NT2/D1 (cell line): ENCODE results near the gene DUS3L.

DNA sequence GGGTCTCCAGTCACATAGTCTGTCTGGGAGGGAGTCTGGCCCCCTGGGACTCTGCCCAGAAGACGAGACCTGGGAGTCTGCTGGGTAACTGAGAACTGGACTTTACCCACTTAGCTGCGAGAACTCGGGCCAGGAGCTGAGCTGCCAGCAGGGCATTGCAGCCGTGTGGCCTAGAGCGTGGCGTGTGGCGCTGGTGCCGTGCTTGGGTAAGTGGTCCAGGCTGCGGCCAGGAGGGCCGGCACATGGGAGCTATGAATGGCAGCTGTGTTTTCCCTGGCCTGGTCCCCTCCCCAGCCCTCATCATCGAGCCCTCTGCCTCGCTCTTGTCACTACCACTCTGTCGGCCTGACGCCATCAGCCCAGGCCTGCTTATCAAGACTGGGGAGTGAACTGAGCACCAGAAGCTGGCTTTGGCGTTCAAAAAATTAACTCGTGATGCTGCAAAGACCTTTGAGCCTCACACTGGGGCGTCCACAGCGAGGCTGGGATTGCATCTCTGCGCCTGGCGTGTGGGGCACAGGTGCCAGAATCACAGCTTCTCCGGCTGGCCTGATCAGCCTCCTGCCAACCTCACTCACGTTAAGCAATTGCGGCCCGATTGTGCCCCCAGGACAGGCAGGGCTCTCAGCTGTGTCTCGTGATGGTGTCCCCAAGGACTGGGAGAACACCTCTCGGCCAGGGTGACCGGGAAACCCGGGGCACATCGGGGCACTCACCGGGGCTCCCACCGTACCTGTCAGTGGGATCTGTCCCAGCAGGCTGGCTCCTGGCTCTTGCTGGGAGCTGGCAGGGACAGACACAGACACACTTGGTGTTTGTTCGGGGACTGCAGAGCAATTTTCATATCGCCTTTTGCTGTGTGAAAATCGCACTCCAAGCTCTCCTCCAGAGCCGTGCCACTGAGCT is 85.9 kb downstream of the KDM4B start:
- RRBS, 2 experiments, result no CpG with 5 or more reads among the region's 35 CpGs

DNA sequence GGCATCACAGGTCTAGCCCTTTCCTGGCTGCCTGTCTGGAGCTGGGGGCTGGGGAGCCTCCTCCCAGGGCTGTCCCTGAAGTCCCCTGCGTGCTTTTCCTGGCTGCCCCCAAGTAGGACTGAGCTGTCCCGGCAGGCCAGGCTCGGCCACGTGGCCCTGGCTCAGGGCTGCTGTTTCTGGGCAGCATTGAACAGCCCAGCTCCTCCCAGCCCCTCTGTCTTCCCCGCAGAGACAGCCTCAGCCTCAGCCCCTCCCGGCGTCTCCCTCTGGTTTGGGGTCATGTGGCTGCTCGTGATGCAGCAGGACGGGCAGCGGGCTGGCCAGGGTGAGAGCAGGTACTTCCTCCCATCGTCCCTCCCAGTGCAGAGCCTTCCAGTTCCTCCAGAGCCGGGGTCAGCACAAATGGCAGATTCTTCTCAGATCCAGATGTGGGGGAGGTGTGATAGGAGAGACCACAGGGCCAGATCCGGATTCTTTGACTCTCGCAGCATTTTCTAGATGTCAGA is 114.6 kb downstream of the KDM4B start:
- RRBS, 2 experiments, result 94 to 98% methylated on average over 2 of the region's 14 CpGs

- RRBS, 2 experiments, result no CpG with 5 or more reads among the region's 28 CpGs
These were observed 117.4 kb downstream of the KDM4B start for GRCh38 chr19:5086075-5086890.

DNA sequence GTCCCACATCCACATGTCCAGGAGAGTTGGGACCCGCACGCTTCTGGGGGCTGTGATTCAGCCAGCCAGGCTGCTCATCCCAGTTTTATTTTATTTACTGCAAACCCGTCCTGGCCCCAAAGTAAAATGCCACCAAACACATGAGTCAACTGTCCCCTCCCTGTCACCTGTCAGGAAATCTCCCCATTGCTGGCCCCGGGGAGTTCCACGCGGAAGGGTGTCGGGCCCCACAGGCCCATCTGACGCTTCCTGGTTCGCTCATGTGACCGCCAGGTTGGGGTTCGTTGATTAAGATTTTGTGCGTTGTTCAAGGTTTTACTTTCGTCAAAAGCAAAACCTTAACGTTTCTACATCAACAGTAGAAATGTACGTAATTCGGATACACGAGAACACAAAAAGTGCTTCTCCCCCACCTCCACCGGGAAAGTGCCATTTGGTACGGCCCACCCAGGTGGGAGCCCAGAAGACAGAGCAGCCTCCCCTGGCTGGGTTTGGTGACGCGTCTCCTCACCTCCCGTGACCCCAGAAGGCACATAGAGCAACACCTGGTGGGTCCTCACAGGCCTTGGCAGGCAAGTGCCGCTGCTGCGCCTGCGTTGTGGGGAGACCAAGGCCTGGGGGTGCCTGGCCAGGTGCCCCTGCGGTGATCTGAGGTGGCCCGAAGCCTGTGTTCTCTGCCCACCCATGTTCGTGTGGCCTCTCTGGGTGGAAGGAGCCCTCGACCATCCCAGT is 161.5 kb downstream of the KDM4B start:
- RRBS, 2 experiments, result no CpG with 5 or more reads among the region's 29 CpGs

GRCh38 chr19:5131374-5132503 is 162.8 kb downstream of the KDM4B start:
- RRBS, 2 experiments, result no CpG with 5 or more reads among the region's 36 CpGs

DNA sequence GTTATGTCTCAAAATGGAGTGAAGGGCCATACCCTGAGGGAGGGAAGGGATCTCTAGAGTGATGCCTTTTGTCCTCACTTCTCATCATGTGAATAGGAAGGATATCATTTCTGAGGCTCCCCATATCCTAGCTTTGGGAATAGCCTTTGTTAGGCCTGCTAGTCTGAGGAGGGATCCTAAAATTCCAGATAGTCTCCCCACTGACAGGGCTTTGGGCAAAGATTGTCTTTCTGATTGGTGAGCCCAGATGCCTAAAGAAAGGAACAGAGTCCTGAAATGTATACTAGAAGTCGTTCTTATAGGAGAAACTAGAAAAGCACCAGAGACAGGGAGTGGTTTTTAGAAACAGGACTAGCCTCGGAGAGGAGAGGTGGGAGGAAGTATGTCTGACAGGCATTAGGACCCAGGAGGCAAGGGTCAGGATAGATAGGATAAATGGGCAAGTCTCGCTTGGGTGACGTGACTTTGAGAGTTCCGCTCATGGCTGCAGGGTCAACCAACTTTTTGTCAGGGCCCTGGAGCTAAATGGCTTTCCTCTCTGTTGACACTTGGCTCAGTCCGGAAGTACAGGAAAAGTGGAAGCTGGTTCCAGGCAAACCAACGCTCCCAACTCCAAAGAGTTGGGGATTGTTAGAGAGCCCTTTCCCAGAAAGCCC is 175.9 kb downstream of the PTPRS start:
- RRBS, 2 experiments, result no CpG with 5 or more reads among the region's 7 CpGs

- RRBS, 2 experiments, result no CpG with 5 or more reads among the region's 30 CpGs
These were observed 126.2 kb downstream of the PTPRS start for GRCh38 chr19:5214290-5214995.

DNA sequence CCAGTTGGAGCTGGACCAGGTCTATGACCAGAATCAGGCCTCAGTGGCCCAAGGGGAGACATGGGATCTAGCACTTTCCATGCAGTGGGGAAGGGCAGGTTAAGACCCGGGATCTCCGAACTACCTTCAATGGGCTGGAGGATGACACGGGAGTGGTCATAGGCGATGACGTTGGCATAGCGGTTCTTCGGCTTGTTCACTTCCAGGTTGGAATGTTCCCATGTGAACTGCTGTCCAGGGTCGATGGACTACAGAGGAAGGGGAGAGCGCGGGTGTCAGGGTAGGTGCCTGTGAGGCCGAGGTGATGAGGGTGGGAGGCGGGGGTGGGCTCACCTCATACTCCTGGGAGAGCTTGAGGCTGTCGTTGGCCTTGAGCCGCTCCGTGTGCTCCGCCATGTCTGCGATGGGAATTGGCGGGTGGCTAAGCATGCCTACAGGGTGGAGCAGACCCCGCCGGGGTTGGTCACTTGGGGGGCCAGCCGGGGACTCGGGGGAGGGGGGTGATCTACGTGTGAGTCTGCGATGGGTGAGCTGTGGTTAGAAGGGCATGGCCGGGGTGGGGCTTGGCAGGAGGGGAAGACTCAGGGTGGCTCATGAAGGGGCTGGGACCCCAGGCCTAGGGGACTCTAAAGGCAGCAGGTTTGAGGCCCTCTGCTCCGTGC is 125.3 kb downstream of the PTPRS start:
- RRBS, 2 experiments, result 85 to 93% methylated on average over 5 of the region's 26 CpGs

GRCh38 chr19:5243722-5244363 is 96.8 kb downstream of the PTPRS start:
- RRBS, 2 experiments, result 92 to 98% methylated on average over 10 to 11 of the region's 55 CpGs

GRCh38 chr19:5274050-5274362 is 66.6 kb downstream of the PTPRS start:
- RRBS, 2 experiments, result no CpG with 5 or more reads among the region's 10 CpGs

GRCh38 chr19:5292686-5293101 is 47.9 kb downstream of the PTPRS start:
- RRBS, 2 experiments, result under 1 to 2% methylated on average over 13 of the region's 28 CpGs

- RRBS, 2 experiments, result no CpG with 5 or more reads among the region's 22 CpGs
These were observed 31.8 kb downstream of the PTPRS start for GRCh38 chr19:5308459-5309564.

DNA sequence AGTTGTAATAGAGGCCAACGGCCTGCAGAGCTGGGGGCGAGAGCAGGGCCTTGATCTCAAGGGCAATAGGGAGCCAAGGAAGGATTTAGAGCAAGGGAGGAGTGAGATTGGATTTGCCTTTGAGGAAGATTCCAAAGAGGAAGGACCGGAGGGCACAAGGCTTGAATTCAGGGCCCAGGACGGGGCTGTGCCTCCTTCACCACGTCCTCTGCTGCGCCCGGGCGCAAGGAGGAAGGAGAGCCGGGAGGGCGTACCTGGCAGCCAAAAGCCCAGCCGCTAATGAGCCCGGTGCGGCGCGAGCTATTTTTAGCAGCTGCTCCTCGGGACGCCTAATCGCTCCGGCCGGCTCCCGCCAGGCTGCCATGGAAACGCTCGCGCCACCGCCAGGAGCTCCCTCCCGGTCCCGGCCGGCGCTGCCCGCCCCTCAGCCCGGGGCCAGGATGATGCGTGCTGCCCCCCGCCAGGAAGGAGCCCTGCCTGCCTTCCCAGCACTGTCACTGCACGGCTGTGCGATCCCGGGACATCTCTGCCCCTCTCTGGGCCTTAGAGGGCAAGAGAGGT is 81.2 kb downstream of the ZNRF4 start:
- RRBS, 2 experiments, result 2% methylated on average over 29 of the region's 36 CpGs

DNA sequence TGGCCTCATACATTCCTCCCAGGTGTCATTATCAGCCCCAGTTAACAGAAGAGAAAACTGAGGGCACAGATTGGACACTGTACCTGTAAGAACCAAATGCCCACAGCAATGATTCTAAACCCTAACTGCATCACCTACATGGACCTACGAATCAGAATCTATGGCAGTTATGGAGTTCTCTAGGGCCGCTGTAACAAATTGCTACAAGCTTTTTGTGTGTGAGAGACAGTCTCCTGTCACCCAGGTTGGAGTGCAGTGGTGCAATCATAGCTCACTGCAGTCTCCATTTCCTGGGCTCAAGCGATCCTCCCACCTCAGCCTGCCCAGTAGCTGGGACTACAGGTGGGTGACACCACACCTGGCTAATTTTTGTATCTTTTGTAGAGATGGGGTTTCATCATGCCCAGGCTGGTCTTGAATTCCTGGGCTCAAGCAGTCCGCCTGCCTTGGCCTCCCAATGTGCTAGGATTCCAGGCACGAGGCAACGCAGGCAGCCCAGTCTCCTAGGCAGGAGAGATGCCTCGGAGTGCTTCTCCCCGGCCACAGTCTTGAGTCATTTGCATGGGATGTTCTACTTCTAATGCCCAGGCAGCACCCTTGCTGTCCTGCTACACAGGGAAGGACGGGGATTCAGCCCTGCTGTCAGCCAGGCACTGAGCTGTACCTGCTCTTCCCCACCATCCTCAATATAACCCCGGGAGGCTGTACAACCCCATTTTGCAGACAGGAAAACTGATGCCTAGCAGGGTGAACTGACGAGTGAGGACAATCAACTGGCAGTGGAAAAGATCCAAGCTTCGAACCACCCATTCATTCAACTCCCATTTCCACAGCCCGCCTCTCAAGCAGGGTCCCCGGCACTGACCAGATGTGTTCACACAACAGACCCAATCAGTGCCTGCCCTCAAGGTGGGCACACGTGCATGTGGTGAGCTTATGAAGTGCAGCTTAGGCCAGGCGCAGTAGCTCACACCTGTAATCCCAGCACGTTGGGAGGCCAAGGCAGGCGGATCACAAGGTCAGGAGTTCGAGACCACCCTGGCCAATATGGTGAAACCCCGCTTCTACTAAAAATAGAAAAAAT is 8.6 kb downstream of the MICOS13 start:
- RRBS, 2 experiments, result no CpG with 5 or more reads among the region's 20 CpGs

DNA sequence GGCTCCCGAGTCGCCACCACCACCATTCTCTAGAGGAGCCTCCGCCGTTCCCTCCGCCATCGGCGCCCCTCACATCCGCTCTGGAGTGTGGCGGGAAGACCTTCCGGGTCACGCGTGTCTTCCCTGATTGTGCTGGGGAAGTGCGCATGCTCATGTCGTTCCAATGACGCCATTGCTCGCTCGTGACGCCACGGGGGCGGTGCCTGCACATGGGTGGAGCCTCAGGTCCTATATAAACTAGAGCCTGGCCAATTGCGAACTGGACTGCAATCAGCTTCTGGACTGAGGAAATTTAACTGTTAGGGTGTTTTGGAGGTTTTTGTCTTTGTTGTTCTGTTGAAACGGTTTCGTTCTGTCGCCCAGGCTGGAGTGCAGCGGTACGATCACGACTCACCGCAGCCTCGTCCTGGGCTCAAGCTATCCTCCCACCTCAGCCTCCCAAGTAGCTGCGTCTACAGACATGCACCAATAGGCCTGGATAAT is at the start of gene DUS3L:
TSS of gene DUS3L (minus strand) at position 82 of the 483 bp plus-strand sequence.
- RRBS, 2 experiments, result 0 to 1% methylated on average over 5 of the region's 30 CpGs

- RRBS, 2 experiments, result 1 to 2% methylated on average over 29 to 36 of the region's 111 CpGs
These were observed 11.7 kb downstream of the FUT6 start for GRCh38 chr19:5827514-5828461.

GRCh38 chr19:5892107-5892707 is 11.4 kb downstream of the NDUFA11 start:
- RRBS, 2 experiments, result 69 to 71% methylated on average over 2 of the region's 35 CpGs

GRCh38 chr19:5926547-5927075 is 12.6 kb downstream of the CAPS start:
- RRBS, 2 experiments, result no CpG with 5 or more reads among the region's 10 CpGs

DNA sequence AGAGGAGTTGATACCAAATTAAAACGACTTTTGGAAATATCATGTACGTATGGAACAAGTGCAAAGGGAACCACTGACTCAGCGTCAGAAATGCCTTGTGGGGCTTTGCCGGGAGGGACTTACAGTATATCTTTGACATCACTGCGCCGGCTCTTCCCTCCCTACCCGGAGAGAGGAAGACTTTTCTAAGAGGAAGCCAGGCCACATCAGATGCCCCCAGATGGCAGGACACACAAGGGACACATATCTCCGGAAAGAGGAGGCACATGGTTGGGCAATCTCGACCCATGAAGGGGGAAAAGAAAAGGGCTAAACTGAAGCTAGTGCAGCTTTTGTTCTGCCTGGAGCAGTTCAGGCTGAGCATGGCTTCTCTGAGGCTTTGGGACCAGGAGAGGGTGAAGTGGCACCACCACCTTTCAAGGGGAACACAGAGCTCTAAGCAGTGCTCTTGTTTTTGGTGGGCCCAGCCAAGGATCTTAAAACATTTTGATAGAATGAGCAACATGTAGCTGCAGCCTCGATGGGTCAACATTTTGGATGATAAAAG is 43.0 kb downstream of the RFX2 start:
- RRBS, 2 experiments, result 91 to 96% methylated on average over 2 of the region's 10 CpGs

DNA sequence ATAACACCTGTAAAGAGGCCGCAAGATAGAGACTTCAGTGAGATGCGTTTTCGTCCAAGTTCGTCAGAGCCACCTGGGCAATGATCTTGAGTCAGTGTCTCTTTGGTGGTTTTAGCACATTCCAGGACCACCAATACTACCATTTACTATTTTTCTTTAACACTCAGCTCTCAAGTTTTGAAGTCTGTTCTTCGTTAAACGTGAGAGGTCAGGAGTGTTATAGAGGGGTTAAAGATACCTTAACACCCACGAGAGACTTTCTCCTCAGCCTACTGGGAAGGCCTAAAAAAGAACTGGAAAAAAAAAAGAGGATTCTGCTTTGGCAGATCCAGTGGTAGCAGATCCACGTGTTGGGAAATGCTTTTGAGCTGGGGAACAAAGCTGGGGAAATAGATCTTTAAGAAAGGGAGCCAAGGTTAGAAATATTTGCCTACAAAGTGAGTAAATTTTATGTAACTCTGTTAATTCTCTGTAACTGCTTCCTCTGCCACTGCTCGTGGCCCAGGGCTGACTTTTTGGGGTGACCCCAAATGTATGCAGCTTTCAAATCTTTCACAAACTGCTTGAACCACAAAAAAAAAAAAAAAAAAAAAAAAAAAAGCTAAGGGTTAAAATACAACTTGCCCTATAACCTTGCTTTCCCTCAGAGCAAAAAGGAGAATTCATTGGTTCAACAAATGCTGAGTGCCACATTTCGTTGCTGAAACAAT is 11.8 kb downstream of the RFX2 start:
- RRBS, 2 experiments, result no CpG with 5 or more reads among the region's 10 CpGs